ENCODE results near the genes TUFM and SPNS1.

DNA sequence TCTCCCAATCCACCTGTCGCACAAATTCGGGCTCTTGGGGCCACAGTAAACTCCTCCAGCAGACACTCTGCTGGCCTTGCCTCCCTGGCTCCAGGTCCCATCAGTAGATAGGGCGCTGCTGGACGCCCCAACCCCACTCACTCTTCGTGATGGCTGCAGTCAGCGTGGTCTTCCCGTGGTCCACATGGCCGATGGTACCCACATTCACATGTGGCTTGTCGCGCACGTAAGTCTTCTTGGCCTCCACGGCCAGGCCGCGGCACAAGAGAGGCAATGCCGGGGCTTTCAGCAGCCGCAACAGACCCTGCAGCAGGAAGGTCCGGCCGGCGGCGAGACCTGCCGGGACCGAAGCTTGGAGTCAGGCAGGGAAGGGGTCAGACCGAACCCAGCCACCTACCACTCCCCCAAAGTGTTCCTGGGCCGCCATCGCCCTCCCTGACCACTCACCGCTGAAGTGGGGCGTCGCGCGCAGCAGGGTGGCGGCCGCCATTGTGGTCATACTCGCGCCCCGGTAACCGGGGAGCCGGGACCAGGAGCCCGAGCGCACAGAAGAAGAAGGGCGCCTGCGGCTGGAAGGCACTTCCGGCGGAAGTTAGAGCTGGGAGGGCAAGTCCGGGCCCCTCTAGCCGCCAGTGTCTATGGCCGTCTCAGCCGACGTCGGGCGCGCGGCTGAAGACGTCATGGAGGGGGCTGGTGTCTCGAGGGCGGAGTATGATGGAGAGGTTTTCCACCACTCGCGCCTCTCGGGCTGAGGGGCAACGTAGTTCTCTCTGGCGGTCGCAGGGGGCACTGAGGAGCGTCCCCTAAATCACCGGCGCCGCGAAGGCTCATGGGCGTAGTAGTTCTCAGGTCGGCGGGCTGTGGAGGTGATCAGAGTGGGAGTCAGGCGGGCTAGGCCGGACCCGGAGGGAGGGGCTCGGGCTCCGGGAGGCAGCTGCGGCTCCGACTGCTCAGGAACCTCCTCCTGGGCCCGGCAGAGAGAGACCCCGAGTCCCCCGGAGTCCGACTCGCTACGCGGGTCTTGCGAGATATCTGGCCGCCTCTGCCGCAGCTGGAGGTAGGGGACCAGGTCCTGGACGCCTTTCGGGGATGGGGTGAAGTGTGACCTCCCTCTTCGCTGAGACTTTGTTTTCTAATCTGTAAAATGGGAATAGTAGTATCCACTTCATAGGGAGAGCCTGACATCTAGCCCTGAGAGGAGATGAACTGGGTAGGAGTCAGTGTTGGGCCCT, at the start of gene TUFM:
Gene TUFM (minus strand): TSS at position 578 of the 1,232 bp plus-strand sequence.
- RAMPAGE, long total RNA = start-site peak on the minus strand centred at position 541 of the sequence, 76 bp wide, 1,889 and 3,017 reads in 2 replicates
- RRBS = 1% methylated on average over 19 of the region's 89 CpGs

- RAMPAGE, long total RNA = no peak
- RRBS = no CpG with 5 or more reads among the region's 5 CpGs
Measured at GRCh38 chr16:28859137-28859600, 4.5 kb upstream of the SH2B1 start.

GRCh38 chr16:28869875-28870445, 6.3 kb downstream of the SH2B1 start:
- RAMPAGE, long total RNA = no peak
- RRBS = no CpG with 5 or more reads among the region's 8 CpGs

- RAMPAGE, long total RNA = start-site peak on the plus strand at chr16:28974778-28974786, 85 and 37 reads in 2 replicates
- RRBS = under 1% methylated on average over 12 of the region's 63 CpGs
Measured at GRCh38 chr16:28973852-28974998, at the start of gene SPNS1. TSS of gene SPNS1 (plus strand) at chr16:28974778.

- RAMPAGE, long total RNA = no peak
- RRBS = no CpG with 5 or more reads among the region's 13 CpGs
Measured at GRCh38 chr16:28990173-28990817, 5.4 kb downstream of the LAT start.

GRCh38 chr16:29009134-29009761, 24.4 kb downstream of the LAT start:
- RAMPAGE, long total RNA = no peak
- RRBS = no CpG with 5 or more reads among the region's 13 CpGs

DNA sequence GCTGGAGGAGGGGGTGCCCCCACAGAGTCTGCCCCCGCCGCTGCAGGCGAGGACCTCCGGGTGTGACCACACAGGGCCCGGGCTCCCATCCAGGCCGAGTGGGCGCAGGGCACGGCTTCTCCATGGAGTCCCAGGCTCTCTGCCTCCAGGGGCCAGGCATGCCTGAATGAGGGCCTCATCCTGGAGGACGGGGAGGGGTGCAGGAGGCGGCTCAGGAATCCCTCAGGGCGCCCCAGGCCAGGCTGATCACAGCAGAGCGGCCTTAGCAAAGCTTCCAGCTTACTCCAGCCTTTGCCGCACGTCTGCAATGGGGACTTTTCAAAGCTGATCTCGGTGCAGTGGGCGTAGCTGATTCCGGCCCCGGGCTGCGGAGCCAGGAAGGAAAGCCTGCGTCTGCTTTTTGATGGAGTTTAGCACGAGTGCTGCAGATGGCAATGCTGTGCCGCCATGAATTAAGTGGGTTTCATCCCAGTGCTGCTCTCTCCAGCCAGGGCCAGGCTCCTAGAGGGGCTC, 146.5 kb downstream of the LAT start:
- RAMPAGE, long total RNA = no peak
- RRBS = no CpG with 5 or more reads among the region's 22 CpGs

DNA sequence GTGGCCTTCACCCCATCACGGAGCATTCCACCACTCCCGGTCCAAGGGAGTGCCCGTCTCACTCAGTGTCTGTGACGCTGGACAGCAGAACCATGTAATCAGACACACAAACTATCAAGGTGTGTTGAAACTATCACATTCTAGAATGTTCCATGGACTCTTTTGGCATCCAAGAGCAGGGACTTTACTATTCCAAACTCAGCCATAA, 187.3 kb downstream of the LAT start:
- RAMPAGE, long total RNA = no peak
- RRBS = no CpG with 5 or more reads among the region's 4 CpGs

DNA sequence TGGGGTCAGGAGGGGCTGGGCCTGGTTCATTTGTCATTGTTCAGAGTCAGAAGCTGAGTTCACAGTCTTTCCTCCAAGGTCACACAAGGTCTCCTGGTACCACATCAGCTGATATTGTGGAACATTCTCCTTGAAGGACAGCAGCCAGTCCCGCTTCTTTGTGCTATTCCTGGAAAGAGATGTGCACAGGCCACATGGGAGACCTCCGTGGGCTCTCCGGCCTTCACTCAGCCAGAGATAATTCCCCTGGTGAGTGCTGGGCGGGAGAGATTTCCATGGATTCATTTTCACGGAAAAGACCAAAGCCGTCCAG, 198.1 kb downstream of the LAT start:
- RAMPAGE, long total RNA = no peak
- RRBS = no CpG with 5 or more reads among the region's 6 CpGs

DNA sequence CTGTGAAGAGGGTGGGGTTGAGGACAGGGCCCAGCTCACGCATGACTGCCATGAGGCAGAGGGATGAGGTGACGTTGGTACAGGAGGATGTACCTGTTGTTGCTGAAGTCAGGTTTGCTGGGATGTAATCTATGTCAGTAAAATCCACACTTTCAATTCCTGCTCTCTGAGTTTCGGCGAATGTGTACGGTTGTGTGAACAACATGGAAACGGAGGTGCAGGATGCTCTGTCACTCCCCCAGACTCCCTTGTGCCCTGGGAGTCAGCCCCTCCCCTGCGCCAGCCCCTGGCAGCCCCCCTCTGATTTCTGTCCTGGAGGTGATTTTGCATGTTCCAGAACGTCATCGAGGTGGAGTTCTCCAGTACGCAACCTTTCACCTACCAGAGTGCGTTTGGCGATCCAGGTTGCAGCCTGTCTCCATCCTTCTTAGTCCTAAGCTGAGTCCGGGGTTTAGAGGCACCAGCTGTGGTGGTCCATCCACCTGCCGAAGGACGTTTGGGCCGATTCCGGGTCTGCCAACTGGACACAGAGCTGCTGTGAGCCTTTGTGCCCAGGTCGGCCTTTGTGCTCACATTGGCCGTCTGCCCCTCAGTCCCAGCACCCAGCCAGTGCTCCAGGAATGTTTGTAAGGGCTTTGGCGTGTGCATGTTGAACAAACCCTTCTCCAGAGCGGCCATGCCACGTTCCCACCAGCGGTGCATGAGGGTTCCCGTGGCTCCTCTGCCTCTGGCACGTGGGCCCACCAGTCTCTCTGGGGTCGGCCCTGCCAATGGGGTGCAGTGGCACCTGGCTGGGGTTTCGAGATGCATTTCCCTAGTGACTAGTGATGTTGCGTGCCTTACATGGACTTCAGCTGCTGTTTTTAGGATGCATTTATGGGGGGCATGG, 203.1 kb downstream of the NPIPB11 start:
- RAMPAGE, long total RNA = no peak
- RRBS = no CpG with 5 or more reads among the region's 28 CpGs

GRCh38 chr16:29231145-29231733, 175.3 kb downstream of the NPIPB11 start:
- RAMPAGE, long total RNA = no peak
- RRBS = no CpG with 5 or more reads among the region's 20 CpGs

- RAMPAGE, long total RNA = no peak
- RRBS = no CpG with 5 or more reads among the region's 12 CpGs
Measured at GRCh38 chr16:29272064-29272621, 134.4 kb downstream of the NPIPB11 start.

GRCh38 chr16:29273493-29273950, 133.0 kb downstream of the NPIPB11 start:
- RAMPAGE, long total RNA = no peak
- RRBS = no CpG with 5 or more reads among the region's 3 CpGs

- RAMPAGE, long total RNA = no peak
- RRBS = no CpG with 5 or more reads among the region's 21 CpGs
Measured at GRCh38 chr16:29288387-29289184, 117.9 kb downstream of the NPIPB11 start.

- RAMPAGE, long total RNA = no peak
- RRBS = no CpG with 5 or more reads among the region's 2 CpGs
Measured at GRCh38 chr16:29741568-29741880, 4.3 kb downstream of the C16orf54 start.

DNA sequence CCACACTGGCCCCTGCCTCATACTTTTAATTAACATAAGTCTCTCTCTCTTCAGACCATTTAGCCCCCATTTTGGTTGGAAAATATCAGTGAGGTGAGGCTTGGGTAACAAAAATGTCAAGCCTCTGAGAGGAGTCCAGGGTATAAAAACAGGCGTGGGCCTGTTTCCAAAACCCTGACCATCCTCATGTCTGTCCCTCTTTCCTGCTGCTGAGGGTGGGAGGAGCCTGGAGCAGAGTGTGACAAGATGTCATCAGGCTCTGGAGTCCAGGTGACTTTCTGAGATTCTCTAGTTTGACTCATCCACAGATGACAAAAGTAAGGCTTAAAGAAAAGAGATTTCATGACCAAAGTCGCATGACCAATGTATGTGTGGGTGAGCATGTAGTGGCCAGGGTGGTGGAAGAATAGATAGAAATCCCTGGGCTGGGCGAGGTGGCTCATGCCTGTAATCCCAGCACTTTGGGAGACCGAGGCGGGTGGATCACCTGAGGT, 1.1 kb upstream of the C16orf54 start:
- RAMPAGE, long total RNA = no peak
- RRBS = no CpG with 5 or more reads among the region's 5 CpGs

DNA sequence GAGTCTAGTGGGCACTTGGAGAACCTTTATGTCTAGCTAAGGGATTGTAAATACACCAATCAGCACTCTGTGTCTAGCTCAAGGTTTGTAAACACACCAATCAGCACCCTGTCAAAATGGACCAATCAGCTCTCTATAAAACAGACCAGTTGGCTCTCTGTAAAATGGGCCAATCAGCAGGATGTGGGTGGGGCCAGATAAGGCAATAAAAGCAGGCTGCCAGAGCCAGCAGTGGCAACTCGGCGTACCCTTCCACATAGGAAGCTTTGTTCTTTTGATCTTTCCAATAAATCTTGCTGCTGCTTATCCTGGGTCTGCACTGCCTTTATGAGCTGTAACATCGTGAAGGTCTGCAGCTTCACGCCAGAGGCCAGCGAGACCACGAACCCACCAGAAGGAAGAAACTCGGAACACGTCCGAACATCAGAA, 3.0 kb upstream of the C16orf54 start:
- RAMPAGE, long total RNA = no peak
- RRBS = no CpG with 5 or more reads among the region's 9 CpGs

- RAMPAGE, long total RNA = no peak
- RRBS = no CpG with 5 or more reads among the region's 1 CpG
Measured at GRCh38 chr16:29809848-29809959, 2.3 kb upstream of the PRRT2 start.

GRCh38 chr16:29824152-29824473, 3.9 kb downstream of the MVP start:
- RAMPAGE, long total RNA = no peak
- RRBS = no CpG with 5 or more reads among the region's 6 CpGs

DNA sequence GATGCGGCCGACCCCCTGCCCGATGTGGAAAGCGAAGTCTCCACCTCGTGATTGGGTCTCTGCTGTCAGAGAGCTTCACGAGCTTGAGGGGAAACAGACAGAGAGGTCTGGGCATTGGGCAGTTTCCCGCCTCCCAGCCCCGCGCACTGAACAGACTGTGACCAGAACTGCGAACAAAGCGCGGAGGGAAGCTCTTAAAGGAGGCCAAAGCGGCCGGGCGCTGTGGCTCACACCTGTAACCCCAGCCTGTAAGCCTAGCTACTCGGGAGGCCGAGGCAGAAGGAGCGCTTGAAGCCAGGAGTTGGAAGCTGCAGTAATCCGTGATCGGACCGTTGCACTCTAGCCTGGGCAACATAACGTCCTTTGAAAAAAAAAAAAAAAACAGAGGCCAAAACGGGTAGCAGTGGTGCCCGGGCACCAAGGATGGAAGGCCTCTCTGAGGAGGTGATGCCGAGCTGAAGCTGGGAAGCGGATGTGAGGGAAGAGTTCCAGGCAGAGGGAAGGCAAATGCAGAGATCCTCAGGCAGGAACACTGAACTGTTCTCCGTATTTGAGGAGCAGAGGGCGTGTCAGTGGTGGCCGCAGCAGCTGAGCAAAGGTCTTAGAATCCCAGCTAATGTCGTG, 479 bp upstream of the KCTD13 start:
- RAMPAGE, long total RNA = no peak
- RRBS = no CpG with 5 or more reads among the region's 30 CpGs